A375 (cell line): ENCODE results near the gene KAT8.

DNA sequence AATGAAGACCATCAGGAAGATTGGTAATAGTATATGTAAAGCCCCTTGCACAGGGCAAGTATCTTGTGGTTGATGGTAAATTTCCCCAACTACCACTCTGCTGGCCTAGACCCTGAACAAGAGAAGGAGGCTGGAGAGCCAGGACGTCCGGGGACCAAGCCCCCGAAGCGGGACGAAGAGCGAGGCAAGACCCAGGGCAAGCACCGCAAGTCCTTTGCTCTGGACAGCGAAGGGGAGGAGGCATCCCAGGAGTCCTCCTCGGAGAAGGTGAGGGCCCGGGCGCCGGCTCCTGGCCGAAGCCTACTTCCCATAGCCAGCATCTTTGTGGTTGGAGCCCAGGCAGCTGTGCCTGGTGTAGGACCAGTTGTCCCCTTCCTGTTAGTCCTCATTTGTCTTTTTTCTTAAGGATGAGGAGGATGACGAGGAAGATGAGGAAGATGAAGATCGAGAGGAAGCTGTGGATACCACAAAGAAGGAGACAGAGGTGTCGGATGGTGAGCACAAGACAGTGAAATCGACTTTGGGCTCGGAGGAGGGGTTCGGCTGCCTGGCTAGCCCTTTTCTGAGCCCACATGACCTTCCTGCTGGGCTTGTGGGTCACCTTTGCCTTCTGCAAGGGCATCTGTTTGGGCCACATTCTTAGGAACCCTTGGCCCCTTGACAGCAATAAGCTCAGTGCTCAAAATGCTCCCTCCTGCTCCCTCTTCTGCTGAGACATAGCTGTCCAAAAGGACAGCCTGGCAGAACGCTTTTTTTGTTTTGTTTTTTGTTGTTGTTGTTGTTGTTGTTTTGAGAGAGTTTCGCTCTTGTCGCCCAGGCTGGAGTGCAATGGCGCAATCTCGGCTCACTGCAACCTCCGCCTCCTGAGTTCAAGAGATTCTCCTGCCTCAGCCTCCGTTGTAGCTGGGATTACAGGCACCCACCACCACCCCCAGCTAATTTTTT is 11.9 kb downstream of the SETD1A start:
- RAMPAGE, long total RNA = no peak

GRCh38 chr16:31113466-31114337 is 3.8 kb upstream of the KAT8 start:
- RAMPAGE, long total RNA = no peak

DNA sequence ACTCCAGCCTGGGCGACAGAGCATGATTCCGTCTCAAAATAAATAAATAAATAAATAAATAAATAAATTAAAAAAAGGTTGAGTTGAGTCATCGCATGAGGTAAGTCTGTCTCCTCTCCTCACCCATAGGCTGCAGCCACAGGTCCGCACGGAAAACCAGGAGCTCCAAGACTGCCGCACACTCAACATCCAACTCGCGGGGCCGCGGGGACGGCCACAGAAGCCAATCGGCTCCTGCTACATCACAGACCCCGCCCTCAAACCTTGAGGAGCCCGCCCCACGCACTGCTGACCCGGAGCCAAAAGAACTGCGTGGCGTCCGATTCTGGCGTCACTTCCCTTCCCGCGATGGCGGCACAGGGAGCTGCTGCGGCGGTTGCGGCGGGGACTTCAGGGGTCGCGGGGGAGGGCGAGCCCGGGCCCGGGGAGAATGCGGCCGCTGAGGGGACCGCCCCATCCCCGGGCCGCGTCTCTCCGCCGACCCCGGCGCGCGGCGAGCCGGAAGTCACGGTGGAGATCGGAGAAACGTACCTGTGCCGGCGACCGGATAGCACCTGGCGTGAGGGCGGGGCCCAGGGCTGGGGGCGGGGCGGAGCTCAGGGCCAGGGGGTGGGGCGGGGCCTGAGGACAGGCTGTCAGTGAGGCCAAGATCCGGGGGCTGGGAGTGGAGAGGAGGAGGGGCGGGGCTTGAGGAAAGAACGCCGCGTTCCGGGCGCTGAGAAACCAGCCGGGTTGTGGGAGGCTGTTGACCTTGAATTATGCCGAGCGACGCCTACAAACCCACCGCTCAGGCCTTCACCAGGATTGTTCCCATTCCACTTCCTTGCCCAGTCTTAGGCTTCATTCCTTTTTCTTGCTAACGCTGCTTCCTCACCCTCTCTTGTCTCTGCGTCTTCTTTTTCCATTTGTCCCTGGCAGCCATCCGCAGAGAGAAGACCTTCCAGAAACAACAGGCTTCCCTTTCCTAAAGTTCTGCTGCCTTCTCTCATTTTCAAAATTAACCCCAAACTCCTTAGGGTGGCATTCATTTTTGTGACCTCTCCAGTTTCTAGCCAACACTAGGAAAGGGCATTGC is at the start of gene KAT8:
Gene KAT8 (plus strand): TSS at position 331 of the 1,075 bp plus-strand sequence.
- RAMPAGE, long total RNA = no peak

DNA sequence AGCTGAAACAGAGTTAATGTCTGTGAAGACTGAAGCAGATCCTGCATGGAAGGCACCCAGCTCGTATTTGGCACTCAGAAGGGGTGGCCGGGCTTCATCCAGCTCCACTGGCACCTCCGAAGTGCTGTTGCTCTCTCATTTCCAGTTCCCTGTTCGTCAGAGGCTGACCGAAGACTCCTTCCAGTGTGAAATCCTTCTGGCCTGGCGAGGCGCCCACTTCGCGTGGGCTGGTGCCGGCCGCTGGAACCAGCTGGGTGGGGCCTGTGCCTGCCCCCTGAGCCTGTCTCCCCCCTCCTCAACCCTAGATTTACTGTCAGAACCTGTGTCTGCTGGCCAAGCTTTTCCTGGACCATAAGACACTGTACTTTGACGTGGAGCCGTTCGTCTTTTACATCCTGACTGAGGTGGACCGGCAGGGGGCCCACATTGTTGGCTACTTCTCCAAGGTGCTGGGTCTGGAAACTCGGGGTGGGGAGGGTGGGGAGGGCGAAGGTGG is 5.8 kb downstream of the PRSS8 start:
- RAMPAGE, long total RNA = no peak

- RAMPAGE, long total RNA = no peak
Measured at GRCh38 chr16:31134575-31135381, 749 bp downstream of the PRSS8 start.

- RAMPAGE, long total RNA = no peak
Measured at GRCh38 chr16:31147973-31148853, 1.7 kb downstream of the PRSS36 start.

GRCh38 chr16:31253510-31254002 is 6.2 kb upstream of the ITGAM start:
- RAMPAGE, long total RNA = no peak

DNA sequence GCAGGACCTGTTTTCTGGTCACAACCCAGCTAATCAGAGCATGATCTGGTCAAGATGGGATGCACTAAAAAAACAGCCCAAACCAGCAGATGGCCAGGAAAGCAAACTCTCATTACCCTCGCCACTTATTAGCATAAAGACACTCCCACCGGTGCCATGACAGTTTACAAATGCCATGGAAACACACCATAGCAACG is 6.6 kb upstream of the ITGAD start:
- RAMPAGE, long total RNA = no peak

- RAMPAGE, long total RNA = no peak
Measured at GRCh38 chr16:31400070-31400334, 6.9 kb downstream of the ITGAD start.

DNA sequence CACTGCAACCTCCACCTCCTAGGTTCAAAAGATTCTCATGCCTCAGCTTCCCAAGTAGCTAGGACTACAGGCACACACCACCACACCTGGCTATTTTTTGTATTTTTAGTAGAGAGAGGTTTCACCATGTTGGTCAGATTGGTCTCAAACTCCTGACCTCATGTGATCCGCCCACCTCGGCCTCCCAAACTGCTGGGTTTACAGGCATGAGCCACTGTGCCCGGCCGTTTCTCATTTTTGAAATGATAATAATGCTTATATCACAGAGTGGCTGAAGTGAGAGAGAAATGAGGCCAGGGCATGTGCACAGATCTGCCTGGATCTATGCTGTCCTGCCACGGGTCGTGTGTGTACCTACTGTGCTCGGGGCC is 3.0 kb downstream of the COX6A2 start:
- RAMPAGE, long total RNA = no peak

DNA sequence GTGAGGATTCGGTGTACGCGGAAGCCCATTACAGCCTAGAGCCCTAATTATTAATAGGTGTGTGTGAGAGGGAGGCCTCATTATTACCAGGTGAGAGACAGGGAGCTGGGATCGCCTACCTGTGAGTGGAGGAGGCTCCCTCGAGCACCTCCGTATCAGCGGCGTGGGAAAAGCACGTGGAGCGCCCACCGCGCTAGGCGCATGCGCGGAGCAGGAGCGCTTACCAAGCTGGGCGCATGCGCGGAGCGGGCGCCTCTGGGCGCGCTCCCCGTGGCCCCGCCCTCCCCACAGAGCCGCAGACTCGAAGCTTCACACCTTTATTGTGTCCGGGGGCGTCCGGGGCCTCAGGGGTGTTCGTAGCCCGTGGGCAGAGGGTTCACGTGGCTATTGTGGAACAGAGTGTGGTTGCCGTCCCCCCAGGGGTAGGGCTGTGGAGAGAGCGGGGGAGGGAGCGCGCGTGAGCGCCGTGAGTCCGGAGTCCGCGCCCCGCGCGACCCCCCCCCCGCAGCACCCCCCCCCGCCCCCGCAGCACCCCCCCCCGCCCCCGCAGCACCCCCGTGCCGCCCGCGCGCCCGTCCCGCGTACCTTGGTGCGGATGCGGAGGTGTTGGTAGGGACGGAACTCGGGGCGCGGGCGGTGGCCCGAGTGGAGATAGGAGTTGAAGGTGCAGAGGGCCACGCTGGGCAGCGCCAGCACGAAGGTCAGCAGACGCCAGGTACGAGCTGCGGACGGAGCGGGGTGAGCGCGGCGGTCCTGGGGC is 550 bp downstream of the COX6A2 start:
- RAMPAGE, long total RNA = no peak

- RAMPAGE, long total RNA = no peak
Measured at GRCh38 chr16:31428969-31429168, 709 bp upstream of the COX6A2 start.

GRCh38 chr16:31452306-31453232 is 6.7 kb upstream of the ARMC5 start:
- RAMPAGE, long total RNA = no peak

- RAMPAGE, long total RNA = no peak
Measured at GRCh38 chr16:31714576-31715429, 1.8 kb downstream of the KRBOX5 start.

DNA sequence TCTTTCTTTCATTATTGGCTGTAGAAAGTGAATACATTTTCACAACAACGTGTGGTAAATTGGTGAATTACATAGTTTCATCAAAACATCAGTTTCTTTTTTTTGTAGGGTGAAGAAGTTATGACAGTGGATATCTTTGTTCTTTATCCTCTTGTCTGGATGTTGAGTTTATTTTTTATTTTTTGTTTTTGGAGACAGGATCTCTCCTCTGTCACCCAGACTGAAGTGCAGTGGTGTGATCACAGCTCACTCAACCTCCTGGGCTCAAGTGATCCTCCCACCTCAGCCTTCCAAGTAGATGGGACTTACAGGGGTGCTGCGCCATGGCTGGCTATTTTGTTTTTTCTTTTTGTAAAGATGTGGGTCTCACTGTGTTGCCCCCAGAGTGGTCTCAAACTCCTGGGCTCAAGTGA is 2.4 kb downstream of the ZNF267 start:
- RAMPAGE, long total RNA = no peak

DNA sequence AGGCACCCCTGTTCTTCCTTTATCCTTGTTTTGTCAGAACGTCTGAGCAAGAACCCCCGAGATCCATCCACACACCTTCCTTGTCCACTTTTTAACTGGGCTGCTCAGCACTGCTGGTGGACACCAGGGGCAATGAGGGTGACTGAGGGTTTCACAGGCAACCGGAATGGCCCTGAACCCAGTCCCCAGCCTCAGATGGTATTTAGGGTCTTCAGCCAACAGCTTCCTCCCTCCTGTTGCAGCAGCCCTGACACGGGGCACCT is 1692.1 kb downstream of the TP53TG3F start:
- RAMPAGE, long total RNA = no peak

GRCh38 chr16:46745355-46745942 is 2.7 kb downstream of the MYLK3 start:
- RAMPAGE, long total RNA = no peak

GRCh38 chr16:46789377-46790710 is 41.1 kb downstream of the C16orf87 start:
- RAMPAGE, long total RNA = no peak

DNA sequence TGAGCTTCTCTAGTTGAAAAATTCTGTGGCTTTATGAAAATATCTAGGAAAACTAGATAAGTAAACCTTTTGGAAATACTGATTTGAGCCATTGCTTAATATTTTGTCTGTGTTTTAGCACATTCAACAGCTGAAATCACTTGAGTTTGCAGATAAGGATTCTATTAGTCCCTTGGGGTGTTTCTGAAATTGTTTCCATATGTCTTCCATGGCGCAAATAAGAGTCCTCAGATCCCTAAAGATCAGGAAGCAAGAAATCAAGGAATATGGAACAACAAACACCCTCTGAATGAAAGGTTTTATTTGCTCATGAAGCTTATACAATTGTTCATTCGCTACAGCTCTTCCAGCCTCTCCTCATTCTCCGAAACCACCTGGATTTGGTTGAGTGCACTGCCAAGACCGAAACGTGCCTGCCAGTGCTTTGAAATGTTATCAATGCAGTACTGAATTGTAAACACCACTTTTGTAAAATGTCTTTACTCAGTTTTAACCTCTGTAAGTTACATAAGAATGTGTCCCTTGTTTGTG is 7.8 kb upstream of the GPT2 start:
- RAMPAGE, long total RNA = no peak

- RAMPAGE, long total RNA = no peak
Measured at GRCh38 chr16:46957728-46958155, 15.7 kb downstream of the DNAJA2 start.